ENCODE data around the gene TCN1.

DNA sequence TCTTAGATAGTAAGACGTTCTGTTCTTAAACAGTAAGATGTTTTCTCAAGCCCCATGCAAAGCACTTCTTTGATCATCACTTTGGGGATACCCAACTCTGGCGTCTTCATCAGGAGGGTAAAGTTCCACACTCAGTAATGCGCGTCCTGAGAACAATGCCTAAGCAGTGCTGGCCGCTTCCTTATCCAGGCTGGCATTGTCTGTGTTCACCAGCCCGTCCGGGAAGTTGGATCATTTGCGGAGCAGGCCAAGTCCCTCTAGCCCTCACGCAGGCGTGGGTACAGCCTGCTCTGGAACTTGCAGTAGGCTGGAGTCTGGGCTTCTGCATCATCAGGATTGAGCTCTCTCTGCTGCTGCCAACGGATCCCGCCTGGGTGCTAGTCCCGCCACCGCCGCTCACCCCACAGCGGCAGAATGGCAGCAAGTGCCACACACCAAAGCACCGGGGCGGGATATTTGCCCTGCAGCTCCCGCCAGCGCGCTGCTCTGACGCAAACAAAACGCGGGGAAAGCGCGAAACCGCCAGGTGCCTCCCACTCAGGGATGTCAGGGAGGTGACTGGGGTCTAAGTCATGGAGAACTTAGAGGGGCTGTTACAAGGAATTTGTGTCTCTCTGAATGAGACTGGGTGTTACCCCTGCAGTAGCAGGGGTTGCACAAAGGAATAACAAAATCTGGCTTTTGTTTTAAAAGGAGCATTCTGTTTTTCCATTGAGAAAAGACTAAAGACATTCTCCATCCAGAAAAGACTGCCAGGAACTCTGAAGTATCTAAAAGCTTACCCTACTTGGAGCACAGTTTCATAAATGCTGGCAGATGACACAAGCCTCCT is 29.1 kb downstream of the GLYATL1 start:
- PRO-cap = no peak
- RAMPAGE, long total RNA = no peak

DNA sequence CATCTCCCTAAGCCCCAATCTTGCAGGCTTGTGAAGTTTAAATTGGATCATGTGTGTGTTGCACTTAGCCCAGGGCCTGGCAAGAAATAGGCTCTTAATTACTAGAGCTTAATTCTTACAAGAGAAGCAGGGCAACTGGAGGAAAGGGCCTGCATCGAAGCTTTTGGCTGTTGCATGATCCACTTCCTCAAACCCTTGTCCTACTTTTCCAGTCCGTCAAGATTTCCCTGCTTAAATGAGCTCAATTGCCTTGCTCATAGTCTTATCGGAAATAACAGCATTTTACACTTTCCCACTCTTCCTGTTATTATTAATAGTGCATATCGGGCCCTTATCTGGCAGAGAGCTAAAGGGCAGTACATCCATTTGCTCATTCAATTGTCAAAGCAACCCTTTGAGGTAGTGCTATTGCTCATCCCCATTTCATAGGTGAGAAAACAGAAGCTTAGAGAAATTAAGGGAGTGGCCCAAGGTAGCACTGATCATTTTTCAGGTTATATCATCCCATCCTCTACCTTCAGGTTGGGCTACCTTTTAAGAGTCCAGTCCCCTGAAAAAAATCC is 18.1 kb downstream of the DTX4 start:
- PRO-cap = unidirectional peak, plus-strand start at position 341 of the sequence
- RAMPAGE, long total RNA = no peak

GRCh38 chr11:59208788-59209247 is 3.9 kb downstream of the MPEG1 start:
- PRO-cap = no peak
- RAMPAGE, long total RNA = no peak

DNA sequence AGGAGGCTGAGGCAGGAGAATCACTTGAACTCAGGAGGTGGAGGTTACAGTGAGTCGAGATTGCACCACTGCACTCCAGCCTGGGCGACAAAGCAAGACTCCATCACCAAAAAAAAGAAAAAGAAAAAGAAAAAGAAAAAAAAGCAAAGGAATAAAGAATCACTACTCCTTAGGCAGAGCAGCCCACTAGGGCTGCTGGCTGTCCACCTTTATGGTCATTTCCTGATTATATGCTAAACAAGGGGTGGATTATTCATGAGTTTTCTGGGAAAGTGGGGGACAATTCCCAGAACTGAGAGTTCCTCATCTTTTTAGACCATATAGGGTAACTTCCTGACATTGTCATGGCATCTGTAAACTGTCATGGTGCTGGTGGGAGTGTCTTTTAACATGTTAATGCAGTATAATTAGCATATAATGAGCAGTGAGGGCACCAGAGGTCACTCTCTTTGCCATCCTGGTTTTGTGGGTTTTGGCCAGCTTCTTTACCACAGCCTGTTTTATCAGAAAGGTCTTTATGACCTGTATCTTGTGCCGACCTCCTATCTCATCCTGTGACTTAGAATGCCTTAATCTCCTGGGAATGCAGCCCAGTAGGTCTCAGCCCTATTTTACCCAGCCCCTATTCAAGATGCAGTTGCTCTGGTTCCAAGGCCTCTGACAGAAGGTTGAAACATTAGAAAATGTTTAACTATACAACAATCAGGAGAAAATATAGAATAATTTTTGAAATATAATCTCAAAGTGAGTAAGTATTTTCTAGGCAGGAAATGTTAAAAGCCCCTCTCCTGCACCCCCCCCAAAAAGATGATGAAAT is 36.5 kb downstream of the OR4D9 start:
- PRO-cap = no peak
- RAMPAGE, long total RNA = no peak

- PRO-cap = no peak
- RAMPAGE, long total RNA = no peak
These were observed 42.3 kb downstream of the OSBP start for GRCh38 chr11:59573068-59573818.

DNA sequence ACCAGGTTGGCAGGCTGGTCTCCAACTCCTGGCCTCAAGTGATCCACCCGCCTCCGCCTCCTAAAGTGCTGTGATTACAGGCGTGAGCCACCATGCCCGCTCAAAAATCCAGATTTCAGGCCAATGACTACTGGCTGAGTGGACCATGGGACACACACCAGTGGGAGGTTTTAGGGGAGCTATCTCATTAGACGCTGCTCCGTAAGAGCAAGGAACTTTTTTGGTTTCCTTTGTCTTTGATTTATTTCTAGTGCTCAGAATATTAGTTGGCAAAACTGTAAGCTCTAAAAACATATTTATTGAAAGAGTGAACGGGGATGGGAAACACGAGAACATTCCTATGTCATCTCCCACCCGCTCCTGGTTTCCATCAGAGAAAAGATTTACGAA is 1.1 kb downstream of the MRPL16 start:
- PRO-cap = no peak
- RAMPAGE, long total RNA = no peak

DNA sequence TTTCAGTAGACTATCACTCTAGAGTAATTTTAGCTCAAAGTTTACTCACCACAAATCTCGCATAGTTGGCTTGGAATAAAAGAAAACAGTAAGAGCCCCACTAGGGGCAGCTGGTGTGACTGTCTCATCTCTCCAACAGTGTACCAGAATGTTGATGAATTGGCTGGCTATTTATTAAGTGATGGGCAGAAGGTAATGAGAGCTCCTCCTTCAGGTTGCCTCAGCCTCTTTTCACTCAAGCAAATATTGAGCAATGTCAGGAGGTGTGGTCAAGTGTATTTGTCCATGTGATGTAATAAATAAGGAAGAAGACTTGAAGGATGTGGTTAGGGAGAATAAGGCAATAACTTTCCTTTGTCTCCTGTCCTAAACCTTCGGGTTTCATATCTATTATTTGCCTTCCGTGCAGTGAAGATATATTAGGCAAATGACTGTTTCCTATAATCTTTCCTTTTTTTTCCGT is at the start of gene TCN1:
TCN1 (minus strand) TSS at position 145 of the 463 bp plus-strand sequence.
- PRO-cap = no peak
- RAMPAGE, long total RNA = no peak

- PRO-cap = no peak
- RAMPAGE, long total RNA = no peak
These were observed 8.4 kb upstream of the MS4A4E start for GRCh38 chr11:60251292-60251804.

- PRO-cap = no peak
- RAMPAGE, long total RNA = no peak
These were observed 12.5 kb upstream of the MS4A6E start for GRCh38 chr11:60314469-60315062.

- PRO-cap = no peak
- RAMPAGE, long total RNA = no peak
These were observed 11.3 kb upstream of the MS4A7 start for GRCh38 chr11:60366951-60367477.

DNA sequence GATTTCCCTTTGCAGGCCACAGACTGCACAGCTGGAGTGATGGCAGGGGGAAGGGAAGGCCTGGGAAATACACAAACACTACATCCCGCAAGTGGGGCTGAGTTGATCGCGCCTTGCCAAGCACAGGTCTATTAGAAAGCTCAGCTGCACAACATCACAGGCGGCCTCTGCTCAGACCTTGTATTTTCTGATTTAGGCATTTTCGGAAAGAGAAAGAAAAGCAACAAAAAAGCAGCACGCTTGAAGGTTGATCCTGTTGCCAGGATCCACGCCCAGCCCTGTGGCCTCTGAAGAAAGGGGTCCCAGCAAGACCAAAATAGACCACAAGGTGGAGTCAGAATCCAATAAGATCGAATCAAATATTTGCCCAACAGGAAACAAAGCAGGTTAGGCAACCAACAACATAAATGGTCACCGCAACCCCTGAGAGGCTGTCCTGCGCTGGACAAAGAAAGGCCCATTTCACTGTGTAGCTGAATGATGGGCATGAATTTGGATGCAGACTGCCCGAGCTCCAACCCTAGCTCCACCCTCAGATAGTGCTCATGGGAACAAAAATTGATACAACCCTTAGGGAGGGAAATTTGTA is 1.8 kb downstream of the MS4A8 start:
- PRO-cap = no peak
- RAMPAGE, long total RNA = no peak

DNA sequence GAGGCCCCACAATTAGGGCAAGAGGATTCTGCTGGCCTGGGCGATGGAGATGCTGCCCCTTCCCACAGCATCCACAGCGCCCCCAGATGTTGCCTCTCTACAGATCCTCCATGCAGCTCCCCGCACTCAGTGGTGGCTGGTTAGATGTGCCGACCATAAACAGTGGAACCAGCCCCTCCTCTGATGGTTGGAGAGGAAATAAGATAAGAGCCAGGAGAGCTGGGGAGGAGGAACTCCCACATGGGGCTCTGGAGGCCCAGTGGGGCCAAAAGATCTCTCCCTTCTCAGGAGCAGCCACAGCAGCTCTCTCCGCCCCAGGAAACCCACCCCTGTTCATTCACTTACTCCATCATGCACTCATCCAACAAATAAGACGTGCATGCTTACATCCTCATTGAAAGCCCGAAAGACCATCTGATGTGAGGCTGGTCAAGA is 1.6 kb downstream of the PTGDR2 start:
- PRO-cap = no peak
- RAMPAGE, long total RNA = no peak

DNA sequence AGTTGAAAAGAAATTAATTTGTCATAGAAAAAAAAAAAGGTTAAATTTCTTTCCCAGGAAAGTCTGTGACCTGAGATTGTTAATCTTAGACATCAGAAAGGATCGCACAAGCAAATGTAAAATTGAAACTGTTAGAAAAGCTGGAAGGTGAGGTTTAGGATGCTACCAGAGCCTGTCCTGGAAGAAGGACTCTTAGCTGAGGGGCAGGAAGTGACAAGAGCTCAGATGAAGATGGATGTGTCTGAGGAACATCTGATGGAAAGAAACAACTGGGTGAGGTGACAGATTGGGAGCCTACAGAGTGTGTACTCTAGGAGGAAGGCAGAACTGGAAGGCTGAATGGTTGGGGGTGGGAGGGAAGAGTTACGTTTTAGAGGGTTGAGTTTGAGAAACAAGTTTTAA is 2.0 kb upstream of the TMEM109 start:
- PRO-cap = no peak
- RAMPAGE, long total RNA = no peak

DNA sequence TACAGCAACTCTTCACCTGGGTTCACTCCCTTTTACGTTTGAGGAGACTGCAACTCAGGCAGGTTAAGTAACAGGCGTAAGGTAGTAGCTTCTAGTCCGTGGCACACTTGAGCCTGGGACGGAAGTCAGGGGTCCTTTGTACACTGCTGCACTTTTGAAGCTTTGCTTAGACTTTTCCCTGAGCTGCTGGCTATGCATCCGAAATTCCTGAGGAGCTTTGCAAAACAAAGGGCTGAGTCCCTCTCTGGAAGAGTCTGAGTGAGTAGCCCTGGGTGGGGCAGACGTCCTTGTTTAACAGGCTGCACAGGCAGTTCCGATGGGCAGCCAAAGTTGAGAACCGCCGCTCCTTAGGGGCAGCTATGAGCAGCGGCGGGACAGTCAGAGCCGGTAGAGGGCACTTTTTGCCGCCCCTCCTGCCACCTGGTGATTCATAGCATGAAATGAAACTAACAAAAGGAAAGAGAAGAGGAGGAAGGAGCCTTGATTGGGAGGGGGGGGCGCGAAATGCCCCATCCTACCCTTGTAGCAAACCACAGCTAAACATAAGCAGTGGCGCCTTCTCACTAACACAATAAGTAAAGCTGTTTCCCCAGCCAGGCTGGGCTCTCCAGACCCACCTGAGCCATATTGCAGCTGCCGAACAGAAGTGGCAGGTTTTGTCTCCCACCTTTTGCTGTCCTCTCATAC is 1.4 kb downstream of the TMEM109 start:
- PRO-cap = no peak
- RAMPAGE, long total RNA = no peak

DNA sequence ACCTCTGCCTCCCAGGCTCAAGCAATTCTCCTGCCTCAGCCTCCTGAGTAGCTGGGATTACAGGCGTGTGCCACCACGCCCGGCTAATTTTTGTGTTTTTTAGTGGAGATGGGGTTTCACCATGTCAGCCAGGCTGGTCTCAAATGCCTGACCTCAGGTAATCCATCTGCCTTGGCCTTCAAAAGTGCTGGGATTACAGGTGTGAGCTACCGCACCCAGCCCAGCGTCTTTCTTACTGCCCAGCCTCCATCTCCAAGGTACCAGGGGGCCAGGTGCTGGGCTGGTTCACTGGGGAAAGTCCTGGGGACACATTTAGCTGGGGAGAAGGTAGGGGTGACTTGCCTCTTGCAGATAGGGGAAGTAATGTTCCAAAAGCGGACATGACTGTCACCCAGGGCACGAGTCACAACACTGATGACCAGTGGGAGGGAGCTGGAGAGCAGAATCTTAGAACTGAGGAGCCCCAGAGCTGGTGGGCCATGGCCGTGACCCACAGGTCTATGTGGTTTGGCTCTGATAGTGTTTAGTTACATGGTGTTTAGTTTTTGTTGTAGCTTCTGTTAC is 2.4 kb upstream of the SLC15A3 start:
- PRO-cap = no peak
- RAMPAGE, long total RNA = no peak

- PRO-cap = no peak
- RAMPAGE, long total RNA = no peak
These were observed 56.9 kb downstream of the CD6 start for GRCh38 chr11:61028327-61028778.

DNA sequence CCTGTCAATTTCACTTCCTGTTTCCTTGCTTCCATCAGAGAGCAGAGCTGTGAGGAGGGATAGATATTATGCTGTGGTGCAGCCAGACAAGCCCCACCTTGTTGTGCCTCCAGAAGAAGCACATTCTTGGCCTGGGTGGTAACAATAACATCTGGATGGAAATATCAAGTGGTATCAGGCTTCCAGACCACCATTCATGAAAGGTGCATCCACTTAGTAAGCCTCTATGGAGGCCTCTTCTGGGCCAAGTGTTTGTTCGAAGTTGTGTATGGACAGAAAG is 40.7 kb upstream of the CD5 start:
- PRO-cap = no peak
- RAMPAGE, long total RNA = no peak

DNA sequence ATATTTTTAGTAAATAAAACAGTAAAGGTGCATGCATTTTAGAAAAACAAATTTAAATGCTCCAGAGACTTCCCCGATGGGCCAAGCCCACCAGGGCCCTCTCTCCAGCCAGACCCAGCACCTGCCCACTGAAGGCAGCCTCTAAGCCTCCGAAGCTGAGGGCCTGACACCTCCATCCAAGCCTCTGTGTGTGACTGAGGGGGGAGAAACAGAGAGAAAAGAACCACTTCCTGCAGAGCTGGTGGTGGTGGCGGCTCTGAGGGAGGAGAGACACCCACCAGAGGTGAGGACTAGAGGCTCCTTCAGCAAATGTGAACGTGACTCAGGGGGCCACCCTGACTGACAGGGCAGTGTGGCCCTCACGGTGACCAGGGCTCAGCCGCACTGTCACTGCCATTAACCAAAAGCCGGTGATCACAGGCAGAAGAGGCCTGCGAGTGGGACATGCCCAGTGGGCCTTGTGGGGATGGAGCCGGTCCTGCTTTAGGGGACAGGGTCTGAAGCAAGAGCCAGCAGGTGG is 31.1 kb upstream of the CD5 start:
- PRO-cap = no peak
- RAMPAGE, long total RNA = no peak

DNA sequence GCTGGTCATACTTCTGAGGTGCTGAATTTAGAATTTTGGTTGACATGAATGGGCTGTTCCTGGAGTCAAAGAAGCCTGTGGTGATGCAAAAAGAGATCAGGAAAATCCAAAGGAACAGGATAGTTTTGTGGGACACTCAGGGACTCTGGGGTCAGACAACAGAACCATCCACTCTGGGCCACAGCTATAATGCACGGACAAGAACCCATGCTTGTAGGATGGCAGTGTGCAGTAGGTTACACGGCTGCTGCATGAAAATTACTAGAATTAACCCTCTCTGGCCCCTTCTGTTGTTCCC is 22.2 kb upstream of the CD5 start:
- PRO-cap = no peak
- RAMPAGE, long total RNA = no peak

DNA sequence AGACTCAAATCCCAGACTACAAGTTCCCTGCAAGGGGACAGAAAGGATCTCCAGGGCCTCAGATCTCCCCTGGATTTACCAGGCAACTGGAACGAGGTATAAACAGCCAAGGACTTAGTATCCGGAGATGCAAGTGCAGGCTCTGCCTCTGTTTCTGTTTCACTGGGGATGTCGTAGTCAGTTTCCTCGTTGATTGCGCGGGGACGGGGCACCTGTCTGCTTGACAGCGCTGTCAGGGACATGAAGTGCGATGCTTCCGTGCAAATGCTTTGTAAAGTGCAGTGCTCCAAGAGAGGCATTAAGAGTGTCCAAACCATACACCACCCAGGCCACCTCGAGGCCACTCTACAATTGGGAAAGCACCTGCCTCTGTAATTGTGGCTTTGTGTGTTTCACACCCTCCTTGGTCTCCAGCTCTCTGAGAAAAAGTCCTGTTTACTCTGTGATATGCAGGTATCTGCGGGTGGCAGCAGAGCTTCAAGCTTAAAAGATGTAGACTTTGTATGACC is 18.7 kb upstream of the CD5 start:
- PRO-cap = no peak
- RAMPAGE, long total RNA = no peak

All from urinary bladder (tissue), 3 donors.